Fallopian tube (tissue), 1 donor: ENCODE measurements around the genes CRHR2, NEUROD6, PDE1C and KBTBD2.

DNA sequence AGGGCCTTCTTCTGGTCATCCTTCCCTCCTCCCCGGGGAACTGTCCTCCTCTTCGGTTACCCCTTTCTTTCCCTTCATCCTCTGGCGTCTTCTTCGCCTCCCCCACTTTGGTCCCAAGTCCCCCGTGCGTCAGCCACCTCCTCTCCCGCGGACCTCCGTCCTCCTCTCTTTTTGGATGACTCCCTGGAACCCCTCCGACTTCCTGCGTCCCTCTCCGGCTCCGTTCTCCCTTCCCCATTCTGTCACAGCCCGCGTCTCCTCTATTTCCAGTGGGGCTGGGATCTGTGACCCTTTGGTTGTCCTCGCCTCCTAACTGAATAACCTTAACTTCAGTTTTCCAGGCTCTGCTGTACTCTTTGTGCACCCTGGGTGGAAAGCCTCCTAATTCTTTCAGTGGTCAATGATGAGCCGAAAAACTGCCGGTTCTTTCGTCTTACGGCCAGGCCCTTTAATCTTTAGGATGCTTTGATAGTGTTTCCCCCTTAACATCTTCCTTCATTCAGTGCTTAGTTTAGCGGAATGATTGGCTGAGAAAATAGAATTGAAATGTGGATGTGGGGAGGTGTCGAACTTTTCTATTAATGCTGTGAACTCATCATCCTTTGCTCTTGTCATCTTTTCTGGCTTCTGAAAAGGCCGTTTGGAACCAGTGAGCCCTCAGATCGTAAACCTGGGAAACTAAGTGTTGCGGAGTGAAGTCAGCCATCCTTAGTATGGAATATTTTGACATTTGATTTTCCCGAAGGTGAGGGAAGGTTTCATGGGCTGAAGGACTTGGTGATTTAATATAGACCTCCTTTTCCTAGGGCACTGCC is 718 bp downstream of the GARS1 start:
- PRO-cap = no peak

GRCh38 chr7:30597798-30598708 is 3.4 kb downstream of the GARS1 start:
- PRO-cap = no peak

DNA sequence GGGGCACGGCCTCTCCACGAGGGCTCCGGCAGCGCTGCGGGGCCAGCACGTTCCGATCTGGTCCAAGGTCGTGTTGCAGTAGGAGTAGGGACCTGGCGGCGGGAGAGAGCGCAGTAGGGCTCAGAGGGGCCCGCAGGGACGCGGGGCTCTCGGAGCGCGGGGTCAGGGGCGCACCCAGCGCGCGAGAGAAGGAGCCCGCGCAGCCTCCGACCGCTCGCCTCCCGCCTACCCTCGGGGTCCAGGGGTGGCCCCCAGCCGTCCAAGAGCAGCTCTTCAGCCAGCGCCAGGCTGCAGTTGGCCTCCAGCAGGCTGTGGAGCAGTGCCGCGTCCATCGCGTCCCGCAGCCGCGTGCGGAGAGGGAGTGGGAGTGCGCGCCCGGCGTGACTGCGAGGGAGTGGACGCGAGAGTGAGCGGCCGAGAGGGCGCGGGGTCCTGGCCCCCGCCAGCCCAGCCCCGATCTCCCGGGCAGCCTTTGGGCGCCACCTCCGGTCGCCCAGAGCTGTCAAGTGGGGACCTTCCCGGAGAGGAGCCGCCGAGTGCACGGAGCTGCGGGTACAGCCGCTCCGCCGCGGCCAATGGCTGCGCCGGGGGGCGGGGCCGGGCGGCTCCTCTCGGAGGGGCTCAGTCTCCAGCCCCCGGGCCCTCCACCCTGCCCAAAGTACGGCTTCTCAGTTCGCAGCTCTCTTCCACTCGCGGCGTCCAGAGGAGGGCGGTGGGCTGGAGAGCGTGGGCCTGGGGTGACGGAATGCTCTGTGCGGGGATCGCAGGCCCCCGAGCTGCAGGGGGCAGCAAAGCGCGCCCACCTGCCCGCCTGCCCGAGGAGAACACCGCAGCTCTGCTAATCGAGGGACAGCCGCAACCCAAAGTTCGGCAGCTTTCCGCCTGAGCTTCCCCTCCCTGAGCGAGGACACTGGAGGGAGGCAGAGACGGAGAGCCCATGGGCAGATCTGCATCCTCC is at the start of gene CRHR2:
Gene CRHR2, minus strand, starts transcription at position 508 of the 958 bp plus-strand sequence.
- PRO-cap = no peak

- PRO-cap = no peak
Measured at GRCh38 chr7:30688537-30689208, 6.4 kb upstream of the CRHR2 start.

DNA sequence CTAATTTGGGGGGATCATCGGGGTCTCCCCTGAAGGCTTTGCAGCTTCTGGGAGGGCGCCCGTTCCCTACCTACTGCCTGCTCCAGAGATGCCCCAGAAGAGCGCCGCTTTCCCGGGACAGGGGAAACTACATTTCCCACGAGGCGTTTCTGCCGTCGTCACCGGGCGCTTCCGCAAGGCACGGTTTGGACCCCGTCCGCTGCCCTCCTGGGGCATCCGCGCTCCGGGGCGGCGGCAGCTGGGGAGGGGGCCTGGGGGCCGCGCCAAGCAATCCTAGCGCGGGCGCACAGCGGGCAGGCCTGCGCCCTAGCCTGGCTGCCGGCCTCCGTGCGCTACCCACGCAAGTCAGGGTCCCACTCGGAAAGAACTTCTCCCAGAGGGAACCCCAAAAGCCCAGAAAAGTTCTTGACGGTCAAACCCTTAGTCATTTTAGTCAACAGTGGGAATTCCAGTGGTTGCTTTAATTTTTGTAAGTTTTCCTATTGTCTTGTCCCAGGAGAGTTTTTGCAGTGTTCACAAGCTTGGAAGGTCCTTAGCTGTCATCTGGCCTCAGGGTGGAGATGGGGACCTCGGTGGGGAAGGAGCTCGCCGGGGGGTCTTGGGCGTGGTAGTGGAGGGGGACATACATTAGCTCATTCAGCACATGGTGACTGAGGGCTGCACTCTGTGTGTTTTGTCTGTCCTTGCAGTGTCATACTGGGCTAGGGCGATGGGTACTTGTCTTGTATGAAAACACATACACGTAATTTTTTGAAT is 555 bp downstream of the MINDY4 start:
- PRO-cap = bidirectional peak, plus-strand start at position 215 of the sequence, minus-strand start at position 84 of the sequence

DNA sequence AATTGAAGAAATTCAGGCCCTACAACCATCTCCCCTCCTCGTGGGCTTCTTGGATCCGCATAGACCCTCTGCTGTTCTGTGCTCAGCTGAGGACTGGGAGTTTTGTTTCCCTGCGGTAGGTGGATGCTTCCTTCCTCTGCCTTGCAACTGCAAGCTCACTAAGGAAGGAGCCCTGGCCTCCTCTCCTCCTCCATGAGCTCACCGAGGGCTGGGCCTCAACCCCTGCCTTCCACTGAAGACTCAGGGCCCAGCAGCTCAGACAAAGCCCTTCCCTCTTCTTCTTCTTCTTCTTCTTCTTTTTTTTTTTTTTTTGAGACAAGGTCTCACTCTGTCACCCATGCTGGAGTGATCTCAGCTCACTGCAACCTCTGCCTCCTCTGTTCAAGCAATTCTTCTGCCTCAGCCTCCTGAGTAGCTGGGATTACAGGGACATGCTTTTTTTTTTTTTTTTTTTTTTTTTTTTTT is 34.2 kb upstream of the AQP1 start:
- PRO-cap = no peak

GRCh38 chr7:30938300-30938703 is 25.5 kb upstream of the GHRHR start:
- PRO-cap = no peak

GRCh38 chr7:30983281-30984129 is 19.8 kb downstream of the GHRHR start:
- PRO-cap = no peak

DNA sequence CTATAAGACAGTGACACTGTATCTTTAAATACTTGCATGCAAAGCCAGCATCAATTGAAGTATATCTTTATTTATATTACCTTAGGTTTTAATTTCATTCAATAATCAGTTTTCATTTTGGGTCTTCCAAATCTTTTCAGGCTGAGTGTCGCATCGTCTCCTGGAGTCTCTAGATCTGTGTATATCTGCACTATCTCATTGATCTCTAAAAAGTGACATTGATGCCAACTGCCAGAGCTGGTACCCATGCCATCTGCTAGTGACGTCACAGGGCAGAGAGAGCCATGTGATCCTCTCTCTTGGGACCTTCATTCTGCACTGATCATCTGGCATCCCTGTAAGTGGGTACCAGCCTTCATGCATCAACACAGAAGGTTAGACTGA is at the start of gene NEUROD6:
Gene NEUROD6, minus strand, starts transcription at position 214 of the 384 bp plus-strand sequence.
- PRO-cap = no peak

GRCh38 chr7:32070341-32070736 is at the start of gene PDE1C:
Gene PDE1C, minus strand, starts transcription at chr7:32070407.
- PRO-cap = bidirectional peak, plus-strand start at chr7:32070468, minus-strand start at chr7:32070391

GRCh38 chr7:32298635-32299713 is 191.2 kb downstream of the LSM5 start:
- PRO-cap = no peak

DNA sequence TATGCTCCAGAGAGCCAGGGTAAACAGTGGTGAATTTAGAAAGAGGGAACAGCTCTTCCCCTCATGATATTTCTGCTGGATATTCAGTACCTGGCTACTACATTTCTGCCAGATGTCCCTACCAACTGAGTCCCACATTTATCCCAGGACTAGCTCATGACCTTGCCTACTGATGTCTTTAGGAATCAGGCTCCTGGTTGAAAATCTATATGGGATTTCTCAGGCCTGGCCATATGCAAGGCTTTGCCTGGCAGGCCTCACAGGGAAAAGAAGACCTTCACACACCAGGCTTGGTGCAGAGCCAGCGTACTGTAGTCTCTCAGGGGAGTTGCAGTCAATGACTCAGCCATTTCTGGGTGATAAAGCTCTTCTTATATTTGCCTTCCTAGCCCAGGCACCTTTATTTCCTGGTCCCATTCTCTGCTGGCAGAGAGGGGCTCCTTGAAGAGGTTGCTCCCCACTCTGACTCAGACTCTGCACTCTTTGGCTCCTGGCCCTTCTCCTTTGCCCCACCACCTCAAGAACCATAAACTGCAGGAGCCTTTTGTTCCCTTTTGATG is 173.8 kb downstream of the AVL9 start:
- PRO-cap = no peak

- PRO-cap = unidirectional peak, plus-strand start at chr7:32688333
Measured at GRCh38 chr7:32688201-32688606, 192.9 kb downstream of the AVL9 start.

DNA sequence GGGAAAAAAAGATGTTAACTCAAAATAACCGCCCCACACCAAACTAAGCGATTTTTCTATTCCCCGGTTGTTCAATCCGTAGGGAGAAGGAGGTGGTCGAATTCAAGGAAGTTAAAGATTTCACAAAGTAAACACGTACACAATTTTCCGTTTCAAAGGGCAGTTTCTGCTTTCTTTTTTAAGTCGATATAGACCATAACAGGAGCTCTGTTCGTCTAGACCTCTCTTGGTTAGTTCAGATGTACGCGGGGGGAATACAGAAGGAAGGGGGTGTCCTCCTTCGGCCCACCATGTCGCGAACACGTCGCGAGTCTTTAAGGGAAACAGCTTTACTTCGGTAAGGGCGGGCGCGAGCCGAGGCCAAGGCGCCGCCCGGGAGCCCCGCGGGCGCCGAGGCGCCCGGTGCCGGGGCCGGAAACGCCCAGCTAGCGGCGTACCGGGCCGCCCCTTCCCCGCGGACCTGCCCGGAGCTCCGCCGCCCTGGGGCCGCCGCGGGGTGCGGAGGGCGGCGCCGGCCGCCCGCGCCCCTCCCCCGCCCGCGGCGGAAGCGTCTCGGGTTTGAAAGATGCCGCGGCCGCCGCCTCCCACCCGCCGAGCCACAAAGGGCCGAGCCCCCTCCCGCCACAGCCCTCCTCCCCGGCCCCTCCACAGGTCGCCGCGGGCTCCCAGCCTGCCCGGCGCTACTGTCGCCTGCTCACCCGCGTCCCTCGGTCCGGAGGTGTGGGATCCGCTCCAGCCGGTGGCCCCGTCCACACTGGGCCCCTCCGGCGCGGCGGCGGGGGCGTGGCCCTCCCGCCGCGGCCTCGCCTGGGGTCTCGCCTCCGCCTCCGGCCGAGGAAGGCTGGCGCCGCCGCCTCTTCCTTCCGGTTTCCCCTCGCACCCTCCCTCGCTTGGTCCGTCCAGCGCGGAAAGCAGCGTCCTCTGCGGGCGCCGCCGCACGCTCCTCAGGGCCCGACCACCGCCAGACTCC is at the start of gene KBTBD2:
Gene KBTBD2, minus strand, starts transcription at position 923 of the 970 bp plus-strand sequence.
- PRO-cap = bidirectional peak, plus-strand start at position 329 of the sequence, minus-strand start at position 303 of the sequence; bidirectional peak, plus-strand start at position 555 of the sequence, minus-strand start at position 462 of the sequence; bidirectional peak, plus-strand start at position 909 of the sequence, minus-strand start at position 756 of the sequence

DNA sequence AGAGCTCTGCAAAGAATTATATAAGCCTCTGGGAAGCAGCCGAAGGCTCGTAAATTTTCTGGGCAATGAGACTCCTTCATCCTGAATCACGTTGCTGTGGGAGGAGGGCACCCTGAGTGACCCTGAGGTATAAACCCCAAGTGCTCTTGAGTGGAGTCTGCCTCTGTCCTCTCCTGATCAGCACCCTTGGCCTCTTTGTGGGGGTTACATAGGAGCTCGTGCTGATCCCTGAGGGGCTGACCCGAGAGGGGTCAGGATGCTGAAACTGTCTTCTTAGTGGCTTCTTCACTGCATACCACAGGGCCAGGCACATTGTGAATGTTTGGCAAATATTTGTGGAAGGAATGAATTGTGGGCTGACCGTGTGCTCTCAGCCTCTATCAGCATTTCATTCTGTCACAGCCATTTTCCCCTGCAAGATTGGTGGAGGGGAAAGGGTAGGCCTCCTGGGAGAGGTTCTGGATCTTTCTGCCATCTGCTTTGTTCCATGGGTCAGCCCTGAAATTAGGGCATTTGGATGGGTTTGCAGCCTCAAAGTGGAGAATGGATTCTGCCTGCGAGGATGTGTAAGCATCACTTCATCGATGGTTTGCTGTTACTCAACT is 34.1 kb downstream of the FKBP9 start:
- PRO-cap = no peak

DNA sequence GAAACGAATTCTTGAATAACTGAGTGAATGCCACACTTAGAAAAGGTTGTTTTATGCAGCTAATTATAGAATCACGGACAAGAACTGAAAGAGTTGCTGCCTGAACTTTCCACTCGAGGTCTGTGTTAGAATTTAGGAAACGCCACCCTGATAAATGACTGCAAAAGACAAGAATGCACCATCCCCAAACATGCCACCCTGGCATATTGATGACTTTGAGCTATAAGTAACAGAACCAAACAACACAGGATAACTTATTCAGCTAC is 1.1 kb downstream of the RP9 start:
- PRO-cap = no peak

- PRO-cap = unidirectional peak, minus-strand start at chr7:33130391
Measured at GRCh38 chr7:33130223-33130569, 832 bp downstream of the BBS9 start.

GRCh38 chr7:33630683-33631157 is 274.6 kb upstream of the BMPER start:
- PRO-cap = no peak

- PRO-cap = bidirectional peak, plus-strand start at chr7:33722743, minus-strand start at chr7:33722607
Measured at GRCh38 chr7:33722327-33723255, 182.7 kb upstream of the BMPER start.

- PRO-cap = no peak
Measured at GRCh38 chr7:33921461-33922213, 16.3 kb downstream of the BMPER start.